H7 (cell line): ENCODE data around the genes MEGF6, TPRG1L, SMIM1 and ACOT7.

GRCh38 chr1:3611134-3612056 is at the start of gene MEGF6:
TSS of gene MEGF6 (minus strand) at chr1:3611508.
- RAMPAGE, long total RNA = no peak

DNA sequence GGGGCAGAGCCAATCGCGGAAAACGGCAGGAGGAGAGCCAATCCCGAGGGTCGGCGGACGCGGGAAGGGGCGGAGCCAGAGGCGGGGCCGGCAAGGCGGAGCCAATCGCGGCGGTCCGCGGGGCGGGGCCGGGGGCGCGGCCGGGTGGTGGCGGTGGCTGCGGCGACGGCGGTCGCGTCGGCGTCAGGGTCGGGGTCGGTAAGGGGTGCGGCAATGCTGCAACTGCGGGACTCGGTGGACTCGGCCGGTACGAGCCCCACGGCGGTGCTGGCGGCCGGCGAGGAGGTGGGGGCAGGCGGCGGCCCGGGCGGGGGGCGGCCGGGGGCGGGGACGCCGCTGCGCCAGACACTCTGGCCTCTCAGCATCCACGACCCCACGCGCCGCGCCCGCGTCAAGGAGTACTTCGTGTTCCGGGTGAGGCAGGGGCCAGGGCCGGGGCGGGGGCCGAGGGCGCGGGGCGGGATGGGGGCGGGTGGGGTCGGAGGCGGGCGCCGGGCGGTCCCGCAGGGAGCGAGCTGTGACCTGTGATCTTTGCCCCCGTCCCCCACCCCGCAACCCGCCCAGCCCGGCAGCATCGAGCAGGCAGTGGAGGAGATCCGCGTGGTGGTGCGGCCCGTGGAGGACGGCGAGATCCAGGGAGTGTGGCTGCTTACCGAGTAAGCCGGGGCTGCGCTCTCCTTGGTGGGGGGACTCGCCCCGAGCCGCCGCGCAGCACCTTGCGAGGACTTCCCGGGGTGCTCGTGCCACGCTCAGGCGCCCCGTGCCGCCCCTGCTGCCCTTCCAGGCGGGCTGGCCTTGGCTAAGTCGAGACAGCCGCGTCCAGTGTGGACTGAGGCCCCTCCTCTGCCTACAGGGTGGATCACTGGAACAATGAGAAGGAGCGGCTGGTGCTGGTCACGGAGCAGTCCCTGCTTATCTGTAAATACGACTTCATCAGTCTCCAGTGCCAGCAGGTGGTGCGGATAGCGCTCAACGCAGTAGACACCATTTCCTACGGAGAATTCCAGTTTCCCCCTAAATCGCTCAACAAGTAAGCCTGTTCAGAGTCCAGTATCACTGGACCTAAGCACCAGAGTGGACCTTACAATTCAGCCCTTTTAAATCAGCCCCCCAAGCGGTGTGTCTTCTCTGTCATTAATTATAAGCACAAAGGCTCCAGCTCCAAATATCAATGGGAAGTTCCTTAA is at the start of gene TPRG1L:
TPRG1L (plus strand) TSS at position 156 of the 1,187 bp plus-strand sequence.
- RAMPAGE, long total RNA = no peak

GRCh38 chr1:3677541-3677811 is 25.2 kb downstream of the TP73 start:
- RAMPAGE, long total RNA = no peak

DNA sequence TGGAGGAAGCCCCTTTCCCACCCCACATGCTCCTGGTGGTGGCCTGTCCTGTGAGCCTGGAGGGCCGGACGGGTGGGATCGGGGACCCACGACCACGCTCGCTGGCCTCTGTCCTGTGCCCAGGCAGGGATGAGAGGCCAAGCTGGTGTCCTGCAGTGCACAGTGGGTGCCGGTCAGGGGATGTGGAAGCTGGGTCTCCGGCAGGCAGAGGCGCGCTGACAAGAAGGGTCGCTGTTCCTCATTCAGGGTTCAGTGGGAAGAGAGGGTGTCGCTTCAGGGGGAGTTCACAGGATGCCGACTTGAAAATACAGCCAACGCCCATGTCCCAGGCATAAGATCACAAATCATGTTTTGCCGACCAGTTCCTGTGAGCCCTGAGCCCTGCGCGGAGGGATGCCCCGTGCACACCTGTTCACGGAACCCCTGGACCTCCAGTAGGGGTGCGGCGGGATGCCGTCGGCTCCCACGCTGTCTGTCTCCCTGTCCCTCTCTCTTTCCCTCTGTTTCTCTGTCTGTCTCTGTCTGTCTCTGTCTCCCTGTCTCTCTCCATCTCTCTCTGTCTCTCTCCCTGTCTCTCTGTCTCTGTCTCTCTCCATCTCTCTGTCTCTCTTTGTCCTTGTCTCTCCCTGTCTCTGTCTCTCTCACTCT is 26.7 kb downstream of the TP73 start:
- RAMPAGE, long total RNA = no peak

- RAMPAGE, long total RNA = no peak
Measured at GRCh38 chr1:3690327-3690798, 38.0 kb downstream of the TP73 start.

- RAMPAGE, long total RNA = start-site peak on the plus strand at chr1:3772745-3772750, 8 reads
Measured at GRCh38 chr1:3771941-3773008, at the start of gene SMIM1. TSS of gene SMIM1 (plus strand) at chr1:3772749.

GRCh38 chr1:3774611-3775808 is 2.5 kb downstream of the SMIM1 start:
- RAMPAGE, long total RNA = no peak

GRCh38 chr1:3787126-3787727 is 9.1 kb downstream of the LRRC47 start:
- RAMPAGE, long total RNA = no peak

- RAMPAGE, long total RNA = no peak
Measured at GRCh38 chr1:3811210-3811815, 15.0 kb upstream of the LRRC47 start.

- RAMPAGE, long total RNA = no peak
Measured at GRCh38 chr1:3883336-3884032, 16.6 kb downstream of the C1orf174 start.

- RAMPAGE, long total RNA = no peak
Measured at GRCh38 chr1:4108825-4109259, 208.8 kb upstream of the C1orf174 start.

DNA sequence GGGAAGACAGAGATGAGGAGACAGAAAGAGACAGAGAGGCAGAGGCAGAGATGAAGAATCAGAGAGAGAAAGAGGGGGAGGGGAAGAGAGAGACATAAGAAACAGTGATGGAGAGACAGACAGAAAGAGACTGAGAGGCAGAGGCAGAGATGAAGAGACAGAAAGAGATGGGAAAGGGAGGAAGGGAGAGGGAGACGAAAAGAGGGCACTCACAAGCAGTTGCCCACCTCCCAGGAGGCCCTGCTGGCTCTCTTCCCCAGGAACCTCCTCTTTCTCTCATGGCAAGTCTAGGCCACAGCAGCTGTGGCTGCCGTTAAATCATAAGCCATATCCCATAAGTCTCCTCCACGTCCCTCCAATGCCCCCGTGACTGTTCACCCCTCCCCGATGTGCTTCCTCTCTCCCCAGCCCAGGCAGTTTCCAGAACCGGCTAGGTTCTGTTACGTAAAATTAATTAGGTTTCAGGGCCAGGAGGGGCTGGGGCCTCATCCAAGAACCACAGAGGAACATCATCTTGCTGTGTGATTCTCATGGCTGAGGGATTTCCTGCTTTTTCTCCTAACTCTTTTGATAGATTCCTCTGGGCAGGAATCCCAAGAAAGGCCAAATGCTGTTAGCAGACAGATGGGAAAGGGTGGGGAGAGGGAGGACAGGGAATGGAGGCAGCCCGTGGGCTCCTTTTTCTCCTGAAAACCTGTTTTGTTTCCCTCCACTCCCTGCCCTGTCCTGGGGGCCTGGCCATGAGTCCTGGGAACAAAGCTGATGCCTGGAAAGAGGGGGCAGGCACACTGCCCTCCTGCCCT is 141.8 kb upstream of the AJAP1 start:
- RAMPAGE, long total RNA = no peak

- RAMPAGE, long total RNA = no peak
Measured at GRCh38 chr1:5994736-5995105, 2.5 kb upstream of the NPHP4 start.

GRCh38 chr1:6025900-6026699 is 19.6 kb upstream of the KCNAB2 start:
- RAMPAGE, long total RNA = no peak

- RAMPAGE, long total RNA = no peak
Measured at GRCh38 chr1:6027553-6028133, 18.0 kb upstream of the KCNAB2 start.

- RAMPAGE, long total RNA = no peak
Measured at GRCh38 chr1:6248834-6249785, 5.1 kb downstream of the HES3 start.

GRCh38 chr1:6294067-6294488 is 33.2 kb upstream of the GPR153 start:
- RAMPAGE, long total RNA = no peak

- RAMPAGE, long total RNA = no peak
Measured at GRCh38 chr1:6392070-6392609, 1.4 kb downstream of the ACOT7 start.

DNA sequence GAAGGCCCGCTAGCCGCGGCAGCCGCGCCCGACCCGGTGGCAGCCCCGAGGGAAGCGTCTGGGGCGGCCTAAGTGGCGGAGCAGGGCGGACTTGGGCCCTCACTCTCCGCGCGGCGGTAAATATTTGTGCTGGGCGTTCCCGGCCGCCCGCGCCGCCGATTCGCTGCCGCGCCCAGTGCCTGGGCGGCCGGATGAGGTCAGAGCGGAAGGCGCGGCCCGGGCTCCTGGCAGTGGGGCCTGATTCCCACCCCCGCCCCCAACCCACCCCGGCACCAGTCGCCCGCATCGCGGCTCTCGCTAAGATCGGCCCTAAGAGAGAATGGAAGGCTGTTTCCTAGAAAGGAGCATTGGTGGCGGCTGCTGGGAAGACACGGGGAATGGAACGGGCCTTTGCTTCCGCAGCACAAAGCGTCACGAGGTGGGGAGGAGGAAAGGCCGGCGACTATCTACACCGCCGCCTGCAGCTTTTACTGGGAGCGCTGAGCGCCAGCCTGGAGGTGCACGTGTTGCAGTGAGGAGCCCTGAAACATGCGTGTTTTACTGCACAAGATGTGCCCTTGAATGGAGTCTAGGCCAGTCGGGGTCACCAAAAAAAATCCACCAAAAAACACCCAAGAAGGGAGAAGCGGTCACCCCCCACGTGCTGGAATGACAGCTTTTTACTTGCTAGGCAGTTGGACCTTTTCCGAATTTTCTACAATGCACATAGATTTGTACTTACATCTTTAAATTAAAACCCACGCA is at the start of gene ACOT7:
ACOT7 (minus strand) TSS at position 128 of the 744 bp plus-strand sequence.
- RAMPAGE, long total RNA = start-site peak on the plus strand centred at position 250 of the sequence, 7 bp wide, 7 reads

DNA sequence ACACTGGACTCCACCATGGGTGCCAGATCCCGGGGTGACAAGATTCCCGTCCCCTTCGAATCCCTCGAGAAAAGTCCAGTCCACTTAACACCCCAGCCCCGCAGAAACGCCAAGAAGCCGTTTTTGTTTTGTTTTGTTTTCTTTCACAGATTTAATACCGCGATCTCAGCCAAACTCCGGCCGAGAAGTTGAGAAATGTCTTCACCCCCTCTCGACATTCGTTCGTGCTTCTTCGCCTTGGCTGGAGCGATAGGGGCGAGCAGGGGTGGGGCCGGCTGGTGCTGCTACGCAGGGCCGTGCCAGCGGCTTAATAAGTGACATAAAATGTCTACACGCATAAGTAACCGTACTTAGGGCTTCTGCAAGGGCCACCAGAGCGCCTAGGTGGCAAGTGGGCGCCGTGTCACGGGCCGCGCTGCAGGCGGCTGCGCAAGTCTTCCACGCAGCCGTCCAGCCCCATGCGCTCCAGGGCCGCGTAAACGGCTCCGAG is 4.9 kb downstream of the TNFRSF25 start:
- RAMPAGE, long total RNA = no peak